Sternocleidomastoid (tissue), 1 donor: ENCODE results near the gene RBM38.

GRCh38 chr20:57282674-57283338 is 16.4 kb upstream of the BMP7 start:
- PRO-cap = no peak

- PRO-cap = no peak
Observed at GRCh38 chr20:57375647-57375951, 15.6 kb upstream of the RBM38 start.

GRCh38 chr20:57391047-57391598 is at the start of gene RBM38:
Gene RBM38 (plus strand): TSS chr20:57391396.
- PRO-cap = bidirectional peak, plus-strand start at chr20:57391398, minus-strand start at chr20:57391220

DNA sequence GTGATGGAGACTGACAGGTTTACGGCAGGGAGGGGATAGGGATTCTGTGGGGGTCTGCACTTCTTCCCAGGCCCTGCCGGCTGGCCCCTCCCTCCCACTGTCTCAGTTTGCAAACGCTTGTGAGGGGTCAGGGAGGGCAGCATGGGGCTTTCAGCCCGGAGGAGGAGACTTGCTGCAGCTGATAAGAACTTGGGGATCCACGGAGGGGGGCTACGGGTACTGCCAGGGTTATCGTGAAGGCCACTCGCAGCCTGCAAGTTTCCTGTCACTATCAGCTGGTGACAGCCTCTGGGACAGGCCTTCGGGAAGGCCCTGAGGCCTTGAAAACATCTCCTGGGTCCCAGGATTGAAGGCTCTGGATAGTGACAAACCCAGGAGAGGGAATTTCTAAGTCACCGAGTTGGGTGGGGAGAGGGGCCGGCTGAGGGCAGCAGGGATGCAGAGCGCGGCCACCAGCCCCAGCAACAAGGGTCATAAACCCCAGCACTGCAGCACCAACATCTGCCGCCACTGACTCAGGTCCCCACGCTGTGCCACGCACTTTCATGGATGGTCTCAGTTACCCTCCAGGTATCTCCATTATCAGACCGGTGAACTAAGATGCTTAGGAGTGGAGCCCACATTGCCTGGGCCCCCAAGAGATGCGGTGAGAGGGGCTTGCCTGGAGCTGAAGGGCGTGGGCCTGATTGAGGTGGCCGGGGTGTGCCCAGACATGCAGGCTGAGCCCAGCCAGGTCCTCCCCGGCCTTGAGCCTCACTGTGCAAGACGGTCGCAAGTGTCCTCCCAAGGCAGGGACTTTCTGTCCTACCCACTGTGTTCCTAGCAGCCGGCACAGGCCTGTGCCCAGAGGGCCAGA is 19.1 kb downstream of the RBM38 start:
- PRO-cap = unidirectional peak, plus-strand start at position 398 of the sequence

- PRO-cap = no peak
Observed at GRCh38 chr20:57468945-57470142, 55.6 kb downstream of the CTCFL start.

- PRO-cap = no peak
Observed at GRCh38 chr20:57480612-57481434, 44.1 kb downstream of the CTCFL start.

- PRO-cap = no peak
Observed at GRCh38 chr20:57531941-57532513, 7.1 kb upstream of the CTCFL start.

GRCh38 chr20:57540906-57541577 is 16.1 kb upstream of the CTCFL start:
- PRO-cap = no peak

DNA sequence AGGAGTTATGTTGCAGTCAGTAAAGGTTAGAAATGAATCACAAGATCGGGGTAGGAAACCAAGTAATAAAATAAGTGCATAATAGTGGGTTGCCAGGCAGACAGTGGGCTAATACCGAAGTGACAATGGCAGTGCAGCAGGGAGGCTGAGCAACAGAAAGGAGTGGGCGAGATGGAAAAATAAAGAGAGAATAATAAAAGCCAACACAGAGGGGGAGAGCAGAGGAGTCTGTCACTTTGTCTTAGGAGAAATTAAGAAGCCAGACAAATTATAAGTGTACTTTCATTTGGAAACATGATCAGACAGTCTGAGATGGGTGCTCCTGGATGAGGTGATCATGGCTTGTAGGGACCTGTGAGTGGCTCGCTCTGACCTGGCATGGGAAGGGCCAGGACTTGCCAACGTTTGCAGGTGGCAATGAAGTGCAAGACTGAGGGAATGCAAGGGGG is 15.6 kb upstream of the PCK1 start:
- PRO-cap = no peak

DNA sequence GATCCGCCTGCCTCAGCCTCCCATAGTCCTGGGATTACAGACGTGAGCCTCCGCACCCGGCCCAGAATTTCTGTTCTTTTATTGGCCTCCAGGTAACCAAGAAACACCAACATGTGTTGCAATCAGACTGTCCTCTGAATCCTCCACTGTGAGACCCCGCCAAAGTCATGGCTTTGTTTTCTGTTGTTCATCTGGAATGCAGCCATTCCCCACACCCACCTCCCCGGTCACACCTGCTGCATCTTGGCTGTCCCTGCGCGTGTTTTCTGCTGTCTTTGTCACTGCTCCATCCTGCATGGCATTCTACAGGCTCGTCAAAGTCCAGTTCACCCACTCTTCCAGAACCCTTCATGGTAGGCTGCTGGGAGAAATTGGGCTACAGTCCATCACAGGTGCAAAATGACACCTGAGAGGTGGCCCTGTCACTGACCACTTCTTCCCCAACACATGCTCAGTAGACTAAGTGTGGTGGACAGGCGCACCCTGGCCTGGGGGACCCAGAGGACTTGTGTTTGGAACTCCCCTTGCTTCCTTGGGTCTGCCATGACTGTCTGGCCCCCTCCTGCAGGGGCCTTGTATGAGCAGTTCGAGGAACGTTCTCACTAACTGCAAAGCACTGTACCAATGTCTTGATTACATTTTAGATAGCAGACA is 4.2 kb upstream of the PCK1 start:
- PRO-cap = no peak

- PRO-cap = no peak
Observed at GRCh38 chr20:57567158-57567838, 6.4 kb downstream of the PCK1 start.

DNA sequence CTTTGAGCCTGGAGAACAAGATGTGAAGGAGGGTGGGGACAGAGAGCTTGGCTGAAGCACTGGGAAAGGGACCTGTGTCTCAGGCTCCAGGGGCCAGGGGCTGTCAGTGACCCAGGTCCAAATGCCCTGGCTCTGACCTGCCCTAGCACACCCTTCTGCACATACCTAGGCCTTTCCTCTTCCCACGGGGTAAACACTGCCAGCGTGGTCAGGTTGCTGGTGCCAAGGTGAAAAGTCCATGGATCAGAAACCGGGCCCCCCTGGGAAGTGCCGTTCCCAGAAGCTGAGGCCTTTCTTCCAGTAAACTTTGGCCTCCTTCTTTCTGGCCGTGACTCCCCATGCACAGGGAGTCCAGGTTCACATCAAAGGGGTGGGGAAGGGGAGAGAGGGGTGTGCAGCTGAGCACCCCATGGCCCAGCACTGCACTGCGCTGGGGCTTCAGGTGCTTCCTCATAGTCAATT is 16.8 kb downstream of the PCK1 start:
- PRO-cap = no peak

GRCh38 chr20:57621261-57621747 is 1.1 kb upstream of the ZBP1 start:
- PRO-cap = no peak

- PRO-cap = no peak
Observed at GRCh38 chr20:57629337-57629901, 9.2 kb upstream of the ZBP1 start.

DNA sequence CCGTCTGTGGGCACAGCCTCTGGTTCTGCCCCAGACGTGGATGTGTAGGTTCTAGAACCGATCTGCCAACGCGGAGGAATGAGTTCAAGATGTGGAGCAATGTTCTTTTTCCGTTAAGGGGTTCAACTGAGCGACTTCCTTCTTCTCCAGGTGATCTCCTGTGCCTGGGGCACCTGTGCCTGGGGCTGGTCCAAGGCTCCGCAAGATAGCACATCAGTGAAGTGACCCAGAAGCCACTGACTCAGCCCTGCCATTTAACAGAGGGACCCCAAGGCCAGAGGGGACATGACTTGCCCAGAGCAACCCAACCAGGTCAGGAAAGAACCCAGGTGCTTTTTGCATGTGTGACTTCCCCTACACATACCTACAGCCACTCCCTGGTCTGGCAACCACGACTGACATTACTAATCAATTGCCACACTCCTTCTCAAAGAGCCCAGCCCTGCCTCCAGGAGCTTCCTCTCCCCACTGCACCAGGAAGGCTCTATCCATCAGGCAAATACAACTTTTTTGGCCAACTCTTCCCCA is 22.7 kb downstream of the PMEPA1 start:
- PRO-cap = no peak

DNA sequence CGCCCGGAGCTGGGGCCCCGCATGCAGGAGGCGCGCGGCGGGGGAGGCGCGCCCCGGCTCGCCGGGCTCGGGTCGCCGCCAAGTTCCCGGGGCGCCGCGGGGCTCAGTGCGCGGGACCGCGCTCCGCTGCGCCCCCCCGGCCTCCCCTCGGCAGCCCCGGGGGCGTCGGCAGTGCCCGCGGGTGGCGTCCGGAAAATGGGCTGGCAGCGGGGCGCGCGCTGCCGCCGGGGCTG is 250 bp downstream of the PMEPA1 start:
- PRO-cap = no peak

DNA sequence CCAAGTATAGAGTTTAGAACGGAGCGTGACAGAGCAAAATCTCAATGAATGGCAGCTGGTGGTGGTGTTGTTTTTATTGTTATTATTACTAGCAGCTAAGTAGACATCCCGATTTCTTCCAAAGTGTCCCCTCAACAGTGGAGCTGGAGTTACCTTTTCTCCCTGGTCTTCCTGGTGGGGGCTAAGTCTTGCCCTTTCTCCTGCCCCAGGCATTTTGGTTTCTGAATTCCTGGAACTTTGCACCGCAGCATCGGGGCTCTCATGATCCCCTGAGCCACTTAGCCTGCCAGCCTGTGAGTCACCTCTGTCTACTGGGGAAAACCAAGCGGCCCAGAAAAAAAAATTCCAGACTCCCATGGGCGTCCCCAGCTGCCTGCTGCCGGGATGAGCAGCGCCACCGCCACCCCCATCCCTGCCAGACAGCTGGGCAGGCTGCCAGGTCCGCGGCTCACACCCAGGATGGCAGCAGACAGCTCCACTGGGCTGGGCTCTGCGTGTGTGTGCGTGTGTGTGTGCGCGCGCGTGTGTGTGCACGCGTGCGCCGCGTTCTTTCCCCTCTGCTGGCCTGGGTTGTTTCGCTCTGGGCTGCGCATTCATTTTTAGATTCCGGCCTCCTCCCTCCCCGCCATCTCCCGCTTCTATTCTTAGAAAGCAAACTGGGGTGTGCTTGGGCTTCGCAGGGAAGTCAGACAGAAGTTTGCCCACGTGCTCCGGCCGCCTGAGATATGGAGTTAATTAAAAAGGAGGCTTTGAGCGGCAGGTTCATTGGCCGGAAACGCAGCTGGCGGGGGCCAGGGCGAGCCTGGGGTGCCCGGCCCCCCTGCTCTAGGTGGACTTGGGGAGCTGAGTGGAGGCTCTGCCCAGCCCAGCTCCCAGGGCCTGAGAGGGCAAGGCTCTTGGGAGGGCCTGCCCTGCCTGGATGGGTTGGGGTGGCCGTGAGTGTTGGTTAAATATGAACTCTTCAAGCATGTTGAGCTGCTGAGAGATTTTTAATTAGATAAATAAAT is 38.9 kb upstream of the PMEPA1 start:
- PRO-cap = no peak

- PRO-cap = no peak
Observed at GRCh38 chr20:57959535-57959871, 191.2 kb upstream of the C20orf85 start.

GRCh38 chr20:58085131-58085538 is 65.6 kb upstream of the C20orf85 start:
- PRO-cap = no peak

GRCh38 chr20:58146103-58146780 is 4.5 kb upstream of the C20orf85 start:
- PRO-cap = no peak